ENCODE measurements around the genes STPG4 and FBXO11.

- RRBS = no CpG with 5 or more reads among the region's 11 CpGs
Observed at GRCh38 chr2:46888266-46888853, 27.2 kb downstream of the MCFD2 start.

- RRBS = no CpG with 5 or more reads among the region's 10 CpGs
Observed at GRCh38 chr2:46994920-46995644, 54.1 kb downstream of the TTC7A start.

DNA sequence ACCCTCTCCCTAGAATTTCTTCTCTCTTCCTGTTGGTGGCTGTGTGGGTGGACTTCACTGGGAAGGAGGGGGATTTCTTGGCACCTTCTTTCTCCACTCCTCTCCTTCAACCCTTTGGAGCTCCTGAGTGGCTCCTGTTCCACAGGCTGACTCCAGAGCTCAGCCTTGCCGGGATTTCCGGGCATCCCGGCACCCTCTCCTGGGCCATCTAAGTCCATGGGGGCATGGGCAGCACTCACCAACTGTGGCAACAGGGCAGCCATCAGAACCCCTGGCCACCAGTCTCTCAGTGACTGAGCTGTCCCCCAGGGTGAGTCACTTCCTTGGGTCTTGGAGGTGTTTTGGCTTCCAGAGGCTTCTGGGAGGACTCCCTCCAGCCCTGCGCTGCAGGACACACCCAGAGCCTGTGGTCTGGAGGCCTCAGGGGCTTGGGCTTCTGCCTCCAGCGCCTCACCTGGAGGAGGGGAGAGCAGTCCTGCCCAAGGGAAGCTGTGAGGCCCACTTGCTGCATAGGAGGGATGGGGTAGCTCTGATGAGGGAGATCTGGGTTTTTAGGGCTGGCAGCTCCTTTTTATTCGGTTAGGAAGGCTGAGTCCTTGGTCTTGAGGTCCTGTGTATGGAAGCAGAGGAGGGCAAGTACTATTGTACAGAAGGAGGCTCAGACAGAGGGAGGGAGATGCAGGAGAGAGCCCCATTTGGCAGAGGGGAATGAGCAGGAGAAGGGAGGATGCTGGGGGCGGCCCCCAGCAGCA is 63.1 kb downstream of the TTC7A start:
- RRBS = no CpG with 5 or more reads among the region's 7 CpGs

DNA sequence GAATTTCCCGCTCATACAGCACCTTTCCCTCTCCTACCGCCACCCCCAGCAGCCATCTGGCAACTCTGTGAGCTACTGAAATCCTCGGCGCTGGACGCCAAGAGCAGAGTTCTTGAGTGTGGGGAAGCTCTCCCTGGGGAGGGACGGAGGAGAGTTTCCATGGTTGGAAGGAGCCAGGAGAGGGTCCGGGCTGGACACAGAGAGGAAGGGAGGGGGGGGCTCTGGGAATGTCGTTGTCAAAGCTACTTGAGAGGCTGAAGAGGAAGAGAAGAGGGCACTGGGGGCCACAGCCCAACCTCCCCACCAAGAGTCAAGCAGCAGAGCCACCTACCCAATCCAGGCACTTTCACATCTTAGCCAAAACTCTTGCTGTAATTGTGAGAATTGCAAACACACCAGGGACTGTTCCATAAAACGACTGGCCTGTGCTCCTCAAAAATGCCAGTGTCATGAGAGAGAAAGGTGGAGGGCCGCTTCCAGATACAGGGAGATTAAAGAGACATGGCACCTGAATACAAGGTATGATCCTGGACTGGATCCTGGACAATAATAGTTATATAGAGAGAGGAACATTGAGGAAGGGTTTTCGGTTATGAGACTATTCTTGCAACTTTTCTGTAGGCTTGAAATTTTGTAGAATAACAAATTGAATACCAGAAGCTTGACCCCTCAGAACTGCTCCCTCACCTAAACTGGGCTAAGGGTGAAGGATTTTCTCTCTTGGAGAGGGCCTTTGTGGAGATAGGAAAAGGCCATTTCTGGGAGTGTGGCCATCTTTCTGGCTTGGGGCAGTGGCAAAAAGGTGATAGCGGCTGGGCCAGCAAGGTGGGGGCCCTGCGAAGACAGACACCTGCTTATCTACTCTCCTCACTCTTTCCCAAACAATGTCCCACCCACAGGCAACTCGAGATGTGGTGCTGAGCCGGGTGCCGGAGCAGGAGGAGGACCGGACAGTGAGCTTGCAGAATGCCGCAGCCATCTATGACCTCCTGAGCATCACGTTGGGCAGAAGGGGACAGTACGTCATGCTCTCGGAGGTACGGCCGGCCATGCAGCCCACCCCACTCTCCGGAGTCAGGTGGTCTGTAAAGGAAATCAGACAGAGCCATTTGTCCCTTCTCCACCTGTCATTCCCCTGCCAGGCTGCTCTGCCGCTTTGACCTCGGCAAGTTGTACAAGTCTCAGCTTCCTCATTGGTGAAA is 64.4 kb downstream of the TTC7A start:
- RRBS = no CpG with 5 or more reads among the region's 26 CpGs

DNA sequence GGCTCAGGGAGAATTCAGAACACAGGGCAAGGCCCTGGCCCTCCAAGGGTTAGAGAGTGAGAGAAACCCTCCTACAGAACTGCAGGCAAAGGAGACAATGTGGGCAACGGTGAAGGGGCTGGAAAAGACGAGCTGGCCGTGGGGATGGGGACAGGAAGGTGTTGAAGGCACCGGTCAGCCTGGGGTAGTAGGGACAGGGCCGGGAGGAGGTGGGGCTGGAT is 66.8 kb downstream of the TTC7A start:
- RRBS = no CpG with 5 or more reads among the region's 5 CpGs

GRCh38 chr2:47033314-47033945 is 92.4 kb downstream of the TTC7A start:
- RRBS = no CpG with 5 or more reads among the region's 9 CpGs

GRCh38 chr2:47034914-47035770 is 94.1 kb downstream of the TTC7A start:
- RRBS = no CpG with 5 or more reads among the region's 11 CpGs

GRCh38 chr2:47035771-47036888 is 95.1 kb downstream of the TTC7A start:
- RRBS = no CpG with 5 or more reads among the region's 10 CpGs

DNA sequence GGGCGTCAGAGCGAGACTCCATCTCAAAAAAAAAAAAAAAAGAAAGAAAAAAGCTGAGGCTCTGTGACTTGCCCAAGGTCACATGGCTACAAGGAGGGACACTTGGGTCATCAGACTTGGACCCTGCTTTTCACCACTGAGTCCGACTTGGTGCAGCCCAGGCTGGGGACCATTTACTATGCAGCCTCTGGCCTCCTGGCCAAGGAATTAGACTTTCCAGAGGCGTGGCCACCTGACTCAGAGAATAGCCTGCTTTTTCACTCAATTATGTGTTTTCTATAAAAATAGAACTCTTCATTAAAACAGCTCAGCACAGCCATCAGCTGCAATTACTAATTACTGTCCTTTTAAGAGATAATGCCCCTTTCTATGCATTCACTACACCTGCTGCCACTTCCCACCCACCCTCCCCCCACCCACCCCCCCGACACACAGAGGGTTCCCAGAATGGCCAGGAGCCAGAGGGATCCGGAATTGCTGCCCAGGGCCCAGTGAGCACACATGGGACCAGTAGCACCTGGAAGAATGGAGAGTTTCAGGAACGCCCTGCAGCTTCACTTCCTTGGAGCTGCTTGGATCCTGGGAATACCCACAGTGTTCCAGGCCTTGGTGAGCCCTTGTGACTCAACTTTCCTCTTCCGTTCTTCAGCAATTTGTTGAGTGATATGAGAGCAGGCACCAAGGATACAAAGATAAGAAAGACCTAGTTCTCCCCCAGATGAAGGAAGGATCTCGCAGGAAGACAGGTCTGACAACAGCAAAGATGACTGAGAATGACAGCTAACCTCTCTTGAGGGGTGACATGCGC is 97.4 kb downstream of the TTC7A start:
- RRBS = no CpG with 5 or more reads among the region's 10 CpGs

- RRBS = no CpG with 5 or more reads among the region's 9 CpGs
Observed at GRCh38 chr2:47045708-47046276, 104.8 kb downstream of the TTC7A start.

GRCh38 chr2:47077318-47077595 is 77.9 kb downstream of the STPG4 start:
- RRBS = no CpG with 5 or more reads among the region's 3 CpGs

DNA sequence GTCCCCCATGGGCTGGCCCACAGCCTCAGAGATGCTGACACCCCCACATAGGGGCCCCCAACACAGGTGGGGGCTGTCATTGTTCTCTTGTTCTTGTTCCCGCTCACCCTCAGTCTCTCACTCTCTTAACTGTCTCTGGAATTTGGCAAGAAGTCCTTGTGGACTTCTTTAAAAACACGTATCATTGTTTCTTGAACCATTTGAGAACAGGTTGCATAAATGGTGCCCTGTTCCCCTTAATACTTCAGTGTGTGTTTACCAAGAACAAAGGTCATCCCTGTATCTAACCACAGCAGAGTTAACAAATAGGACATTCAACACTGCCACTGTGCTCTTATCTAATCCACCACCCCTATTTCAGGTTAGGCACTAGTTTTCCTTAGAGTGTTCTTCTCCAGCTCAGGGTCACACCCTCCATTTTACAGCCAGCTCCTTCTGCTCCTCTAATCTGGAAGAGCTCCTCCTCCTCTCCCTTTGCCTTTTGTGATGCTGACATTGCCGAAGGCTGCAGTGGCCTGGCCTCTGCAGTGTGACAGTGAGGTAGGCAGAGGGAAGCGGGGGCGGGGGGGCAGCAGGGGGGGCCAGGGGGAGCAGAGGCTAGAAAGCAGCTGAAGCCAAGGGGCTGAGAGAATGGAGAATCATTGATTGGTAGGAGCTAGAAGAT is 76.1 kb downstream of the STPG4 start:
- RRBS = no CpG with 5 or more reads among the region's 5 CpGs

DNA sequence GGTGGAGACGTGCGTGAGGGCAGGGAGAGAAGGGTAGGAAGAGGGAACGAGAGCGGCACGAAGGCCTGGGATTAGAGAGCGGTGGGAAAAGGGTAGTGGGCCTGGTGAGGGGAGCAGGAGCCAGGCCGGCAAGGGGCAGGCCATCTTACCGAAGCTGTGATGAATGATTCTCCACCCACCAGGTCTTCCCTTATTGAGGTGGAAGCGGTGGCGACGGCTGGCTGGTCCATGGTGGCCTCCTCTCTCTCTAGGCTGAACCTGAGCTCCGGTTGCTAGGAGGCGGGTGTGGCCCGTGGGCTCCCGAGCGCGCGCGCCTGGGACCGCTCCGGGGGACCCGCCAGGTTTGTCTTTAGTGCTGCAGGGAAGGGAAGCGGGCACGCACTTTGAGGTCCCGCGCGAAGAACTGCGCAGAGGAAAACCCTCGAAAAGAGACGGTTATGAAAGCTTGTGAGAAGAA is at the start of gene STPG4:
STPG4 (minus strand) TSS at position 287 of the 457 bp plus-strand sequence.
- RRBS = 67% methylated on average over 10 of the region's 30 CpGs

DNA sequence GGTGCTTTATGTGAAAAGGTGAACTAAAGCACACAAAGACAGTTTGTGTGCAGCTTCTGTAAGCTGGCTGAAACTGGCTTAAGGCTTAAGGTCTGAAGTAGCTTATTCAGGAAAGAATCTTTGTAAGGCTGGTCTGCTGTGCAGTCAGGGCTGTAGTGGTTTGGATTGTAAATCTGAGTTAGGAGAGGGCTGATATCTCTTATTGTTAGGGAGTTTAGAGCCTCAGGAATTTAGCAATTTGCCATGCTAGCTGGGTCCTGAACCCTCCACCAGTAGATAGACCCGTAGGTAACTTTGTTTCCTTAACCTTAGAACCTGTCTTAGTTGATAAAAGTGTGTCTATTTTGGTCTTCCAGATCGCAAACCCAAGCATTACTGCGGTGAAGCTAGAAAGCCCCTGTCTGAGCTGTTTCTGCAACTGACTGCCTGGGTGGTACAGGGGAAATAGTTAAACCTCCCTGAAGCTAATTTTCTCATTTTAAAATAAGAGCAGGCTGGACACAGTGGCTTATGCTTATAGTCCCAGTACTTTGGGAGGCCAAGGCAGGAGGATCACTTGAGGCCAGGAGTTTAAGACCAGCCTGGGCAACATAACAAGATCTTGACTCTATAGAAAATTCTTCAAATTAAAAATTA is 67.9 kb upstream of the EPCAM start:
- RRBS = no CpG with 5 or more reads among the region's 3 CpGs

GRCh38 chr2:47403769-47404208 is 833 bp downstream of the MSH2 start:
- RRBS = no CpG with 5 or more reads among the region's 15 CpGs

GRCh38 chr2:47691192-47691448 is 91.8 kb upstream of the MSH6 start:
- RRBS = no CpG with 5 or more reads among the region's 15 CpGs

GRCh38 chr2:47810716-47811335 is 27.9 kb downstream of the MSH6 start:
- RRBS = no CpG with 5 or more reads among the region's 1 CpG

- RRBS = no CpG with 5 or more reads among the region's 5 CpGs
Observed at GRCh38 chr2:47871262-47872038, 34.8 kb downstream of the FBXO11 start.

DNA sequence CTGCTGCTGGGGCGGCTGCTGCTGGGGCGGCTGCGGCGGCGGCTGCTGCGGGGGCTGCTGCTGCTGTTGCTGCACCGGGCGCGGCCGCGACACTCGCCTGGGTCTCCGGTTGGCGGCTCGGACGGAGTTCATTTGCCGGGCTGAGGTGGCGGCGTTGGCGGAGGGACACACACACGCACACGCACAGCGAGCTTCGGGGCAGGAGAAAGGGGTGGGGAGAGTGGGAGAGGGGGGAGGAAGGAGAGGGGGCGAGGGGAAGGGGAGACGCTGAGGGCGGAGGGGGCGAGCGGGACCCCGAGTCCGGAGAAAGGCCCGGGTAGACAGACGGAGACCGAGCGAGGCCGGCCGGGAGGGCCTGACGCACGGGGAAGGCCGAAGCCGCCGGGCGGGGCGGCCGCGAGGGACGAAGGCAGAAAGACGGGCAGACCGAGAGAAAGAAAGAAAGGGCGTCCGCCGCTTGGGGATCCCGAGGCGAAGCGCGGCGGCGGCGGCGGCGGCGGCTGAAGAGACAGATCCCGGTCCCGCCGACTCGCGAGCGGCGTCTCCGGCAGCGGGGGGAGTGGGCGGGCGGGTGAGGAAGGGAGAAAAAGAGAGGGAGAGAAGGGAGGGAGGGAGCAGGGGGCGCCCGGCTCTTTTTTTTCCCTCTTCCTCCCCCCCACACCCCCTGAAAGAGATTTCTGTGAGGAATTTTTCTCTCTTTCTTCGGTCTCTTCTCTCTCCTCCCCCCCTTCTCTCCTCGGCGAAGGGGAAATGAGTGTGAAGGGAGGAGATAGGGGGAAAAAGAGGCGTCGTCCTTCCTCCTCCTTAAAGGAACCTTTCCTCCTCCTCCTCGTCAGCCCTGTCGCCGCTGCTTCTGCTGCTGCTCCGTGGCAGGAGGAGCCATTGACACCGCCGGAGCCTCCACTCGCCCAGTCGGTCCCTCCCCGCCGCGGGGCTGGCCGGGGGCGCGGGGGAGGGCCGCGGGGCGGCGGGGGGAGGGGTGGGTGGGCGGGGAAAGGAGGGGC is at the start of gene FBXO11:
FBXO11 (minus strand) TSS at position 910 of the 1,004 bp plus-strand sequence.
- RRBS = 5% methylated on average over 13 of the region's 99 CpGs

DNA sequence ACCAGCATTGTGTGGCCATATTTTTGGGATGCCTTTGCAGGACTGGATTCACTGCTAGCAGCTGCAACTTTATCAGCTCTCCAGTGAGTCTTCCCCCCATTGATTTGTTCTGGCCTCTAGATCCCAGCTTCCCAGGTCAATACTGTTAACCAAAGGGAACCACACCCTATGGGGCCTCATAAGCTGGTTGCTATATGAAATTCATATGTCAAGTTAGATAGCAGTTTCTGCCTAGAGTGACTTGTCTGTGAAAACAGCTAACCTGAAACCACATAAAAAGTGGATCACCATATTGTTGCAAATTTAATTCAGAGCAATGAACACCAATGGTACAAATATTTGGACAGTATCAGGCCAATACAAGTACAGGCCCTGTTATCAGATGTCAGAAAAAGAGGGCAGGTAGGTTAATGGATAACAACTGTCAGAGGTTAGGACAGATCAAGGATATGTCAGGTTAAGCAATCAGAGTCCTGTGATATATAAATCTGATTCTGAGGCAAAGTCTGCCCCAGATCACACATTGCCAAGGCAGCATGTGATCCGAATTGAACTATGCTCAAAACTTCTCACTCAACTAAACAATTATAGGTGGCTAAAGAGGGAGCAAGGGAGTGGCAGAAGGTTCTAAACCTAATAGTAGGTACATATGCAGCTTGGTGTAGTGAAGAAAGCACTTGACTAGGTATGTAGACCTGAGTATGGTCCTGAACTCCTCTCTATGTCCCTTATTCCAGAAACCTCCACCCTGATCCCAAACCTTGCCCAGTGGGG is 94.7 kb upstream of the FOXN2 start:
- RRBS = no CpG with 5 or more reads among the region's 1 CpG